Epithelial cell of esophagus (primary cell): ENCODE data around the gene HIPK4.

DNA sequence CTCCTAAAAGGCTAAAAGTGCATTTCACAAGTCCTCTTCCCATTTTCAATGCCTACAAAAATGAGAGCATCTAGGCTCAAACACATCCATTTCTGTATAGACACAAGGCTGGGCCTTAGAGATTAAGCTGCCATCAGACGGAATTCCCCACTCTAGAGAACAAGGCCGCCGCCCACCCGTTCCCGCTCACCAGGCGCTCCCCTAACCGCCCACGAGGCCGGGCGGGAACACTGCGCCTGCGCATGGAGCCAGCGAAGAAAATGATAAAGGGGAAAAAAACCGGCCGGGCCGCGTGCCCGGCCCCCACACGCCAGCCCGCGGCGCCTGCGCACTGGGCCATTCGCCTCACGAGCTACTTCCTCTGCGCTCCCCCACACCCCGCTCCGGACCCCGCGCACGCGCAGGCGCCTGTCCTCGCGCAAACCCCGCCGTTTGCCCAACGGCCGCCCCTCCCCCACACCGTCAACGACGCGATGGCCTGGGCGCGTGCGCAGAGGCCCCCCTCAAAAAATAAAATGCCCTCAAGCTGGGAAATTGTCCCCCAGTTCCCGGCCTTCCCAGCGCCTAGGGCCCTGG, 580 bp downstream of the HNRNPL start:
- RRBS: 2% methylated on average over 16 of the region's 48 CpGs

DNA sequence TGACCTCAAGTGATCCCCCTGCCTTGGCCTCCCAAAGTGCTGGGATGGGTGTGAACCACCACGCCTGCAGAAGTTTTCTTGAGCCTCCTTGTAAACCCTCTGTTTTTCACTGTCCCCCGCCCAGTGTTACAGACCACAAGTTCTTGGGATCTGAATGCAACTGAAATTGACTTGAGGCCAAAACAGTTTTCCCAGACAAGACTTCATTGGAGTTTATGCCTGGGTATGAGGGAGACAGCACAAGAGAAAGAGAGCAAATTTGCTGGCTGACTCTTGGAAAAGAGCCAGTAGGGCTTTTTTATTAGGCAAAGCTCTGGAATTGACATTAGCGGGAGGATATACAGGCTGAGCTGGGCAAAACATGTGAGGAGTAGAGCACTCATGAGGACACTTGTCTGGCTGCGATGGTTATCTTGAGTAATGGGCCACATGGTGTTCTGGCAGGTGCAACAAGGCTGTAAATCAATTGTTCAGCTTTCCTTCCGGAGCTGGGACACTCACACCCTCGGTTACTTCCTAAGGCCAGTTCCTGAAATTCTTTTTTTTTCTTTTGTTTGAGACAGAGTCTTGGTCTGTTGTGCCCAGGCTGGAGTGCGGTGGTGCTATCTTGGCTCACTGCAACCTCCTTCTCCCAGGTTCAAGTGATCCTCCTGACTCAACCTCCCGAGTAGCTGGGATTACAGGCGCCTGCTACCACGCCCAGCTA, 12.7 kb upstream of the HNRNPL start:
- RRBS: no CpG with 5 or more reads among the region's 10 CpGs

DNA sequence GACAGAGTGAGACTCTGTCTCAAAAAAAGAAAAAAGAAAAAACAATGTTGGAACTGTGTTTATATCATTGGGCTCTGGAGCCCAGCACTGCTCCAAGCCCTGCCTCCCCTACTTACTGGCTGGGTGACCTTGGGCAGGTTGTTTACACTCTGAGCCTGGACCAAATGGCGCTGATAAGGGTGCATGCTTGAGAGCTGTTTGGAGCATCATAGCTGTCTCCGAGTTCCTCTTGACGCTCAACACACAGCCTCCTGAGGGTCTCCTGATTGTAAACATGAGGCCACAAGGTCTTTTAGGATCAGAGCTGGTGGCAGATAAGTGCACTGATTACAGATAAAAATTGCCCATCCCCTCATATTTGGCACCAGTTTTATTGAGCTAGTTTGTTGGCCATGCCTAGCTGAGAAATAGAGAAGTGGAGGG, 3.7 kb downstream of the MRPS12 start:
- RRBS: no CpG with 5 or more reads among the region's 3 CpGs

DNA sequence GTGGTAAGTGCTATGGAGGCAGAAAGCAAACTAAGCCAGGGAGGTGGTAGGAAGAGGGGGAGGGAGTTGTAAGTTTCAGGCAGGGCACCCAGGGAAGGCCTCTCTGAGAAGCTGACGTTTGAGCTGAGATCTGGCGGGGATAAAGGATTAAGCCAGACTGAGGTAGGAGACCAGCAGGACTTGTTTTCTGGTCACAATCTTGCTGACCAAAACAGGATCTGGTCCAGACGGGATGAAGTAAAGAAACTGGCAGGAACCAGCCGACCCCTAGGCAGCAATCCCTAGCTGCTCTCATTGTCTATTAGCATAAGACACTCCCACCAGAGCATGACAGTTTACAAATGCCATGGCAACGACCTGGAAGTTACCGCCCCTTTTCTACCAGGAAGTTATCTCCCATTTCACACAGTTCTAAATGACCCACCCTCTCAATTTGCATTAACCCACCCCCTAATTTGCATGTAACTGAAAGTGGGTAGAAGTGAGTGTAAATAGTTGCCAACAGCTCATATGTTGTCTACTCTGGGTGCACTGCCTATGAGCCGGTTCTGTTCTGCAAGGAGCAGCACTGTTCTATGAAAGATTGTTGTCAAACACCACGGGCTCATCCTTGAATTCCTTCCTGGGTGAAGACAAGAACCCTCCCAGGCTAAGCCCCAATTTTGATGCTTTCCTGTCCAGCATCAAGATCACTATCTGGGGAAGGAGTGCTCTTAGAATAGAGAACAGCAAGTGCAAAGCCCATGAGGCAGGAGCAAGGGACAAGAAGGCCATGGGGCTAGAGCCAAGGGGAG, 13.8 kb upstream of the FBXO27 start:
- RRBS: no CpG with 5 or more reads among the region's 8 CpGs

DNA sequence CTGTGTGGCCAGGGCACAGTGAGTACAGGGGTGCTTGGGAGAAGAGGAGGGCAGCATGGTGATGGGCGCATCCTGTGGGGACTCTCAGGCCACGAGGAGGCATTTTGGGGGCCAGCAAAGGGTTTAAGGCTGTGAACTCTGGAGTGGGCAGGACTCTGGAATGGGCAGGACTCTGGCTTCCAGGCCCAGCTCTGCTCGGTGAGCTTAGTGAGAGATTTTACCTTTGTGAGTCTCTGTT, 32.3 kb upstream of the NCCRP1 start:
- RRBS: no CpG with 5 or more reads among the region's 3 CpGs

DNA sequence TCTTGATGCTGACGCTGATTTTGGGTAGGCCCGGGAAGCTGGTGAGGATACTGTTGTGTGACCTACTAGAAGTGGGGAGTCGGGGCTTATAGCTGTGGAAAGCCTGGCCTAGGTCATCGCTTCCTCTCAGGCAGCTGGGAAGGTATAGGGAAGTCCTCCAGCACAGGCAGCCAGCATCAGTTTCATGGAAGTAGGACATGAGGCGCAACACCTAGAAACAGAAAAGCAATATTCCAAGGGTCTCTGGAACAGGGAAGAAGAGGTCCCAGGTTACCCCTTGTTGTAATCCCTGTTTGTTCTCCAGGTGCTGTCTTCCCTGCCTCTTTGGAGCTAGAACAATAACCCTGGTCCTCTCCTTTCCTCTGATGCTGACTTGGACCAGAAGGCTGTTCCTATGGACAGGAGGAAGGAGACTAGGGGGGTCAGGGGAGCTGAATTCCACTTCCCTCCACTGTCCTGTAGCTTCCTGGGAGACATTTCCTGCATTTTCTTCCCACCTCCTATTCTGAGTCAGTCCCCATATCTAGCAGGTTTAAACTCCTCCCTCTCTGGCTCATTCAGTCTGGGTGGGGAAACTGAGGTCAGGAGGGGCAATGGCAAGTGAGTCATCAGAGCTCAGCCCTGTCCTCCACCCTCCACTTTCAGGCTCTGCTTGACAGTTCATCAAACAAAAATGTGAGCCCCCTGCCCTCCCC, 20.2 kb downstream of the SAMD4B start:
- RRBS: no CpG with 5 or more reads among the region's 5 CpGs

GRCh38 chr19:39388280-39389469, 2.2 kb downstream of the PAF1 start:
- RRBS: no CpG with 5 or more reads among the region's 19 CpGs

GRCh38 chr19:39433838-39434347, 1.9 kb downstream of the RPS16 start:
- RRBS: no CpG with 5 or more reads among the region's 1 CpG

DNA sequence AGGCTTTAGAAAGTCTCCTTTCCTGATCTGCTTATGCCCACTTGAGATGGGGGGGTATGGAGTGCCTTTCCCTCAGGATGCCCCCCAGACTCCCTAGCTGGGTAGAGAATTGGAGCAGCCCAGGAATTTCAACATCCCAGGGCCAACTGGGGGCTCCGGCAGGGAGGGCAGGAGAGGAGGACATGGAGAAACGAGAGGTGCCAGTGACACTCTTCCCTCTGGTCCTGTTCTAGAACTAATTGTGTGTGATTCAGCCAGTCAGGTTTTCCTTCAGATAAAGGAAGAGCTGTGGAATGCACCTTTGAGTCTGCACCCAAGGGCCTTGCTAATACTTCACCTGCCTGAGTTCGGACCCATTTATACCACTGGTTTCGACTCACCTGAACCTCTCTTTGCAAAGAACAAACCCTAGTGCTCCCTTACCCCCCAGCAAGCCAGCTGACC, 13.1 kb upstream of the TIMM50 start:
- RRBS: no CpG with 5 or more reads among the region's 4 CpGs

DNA sequence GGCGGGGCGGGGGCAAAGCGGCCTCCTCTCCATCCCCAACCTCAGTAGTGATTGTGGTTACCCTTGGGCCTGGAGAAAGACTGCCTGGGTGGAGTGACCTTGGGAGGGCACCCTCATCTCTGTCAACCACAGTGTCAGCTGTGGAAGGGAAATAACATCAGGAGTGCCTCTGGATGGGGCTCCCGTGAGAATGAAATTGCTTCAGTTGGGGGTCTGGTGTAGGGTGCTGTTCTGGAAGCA, 7.0 kb upstream of the TIMM50 start:
- RRBS: no CpG with 5 or more reads among the region's 4 CpGs

- RRBS: no CpG with 5 or more reads among the region's 66 CpGs
Measured at GRCh38 chr19:39891458-39892393, 45.5 kb upstream of the FBL start.

DNA sequence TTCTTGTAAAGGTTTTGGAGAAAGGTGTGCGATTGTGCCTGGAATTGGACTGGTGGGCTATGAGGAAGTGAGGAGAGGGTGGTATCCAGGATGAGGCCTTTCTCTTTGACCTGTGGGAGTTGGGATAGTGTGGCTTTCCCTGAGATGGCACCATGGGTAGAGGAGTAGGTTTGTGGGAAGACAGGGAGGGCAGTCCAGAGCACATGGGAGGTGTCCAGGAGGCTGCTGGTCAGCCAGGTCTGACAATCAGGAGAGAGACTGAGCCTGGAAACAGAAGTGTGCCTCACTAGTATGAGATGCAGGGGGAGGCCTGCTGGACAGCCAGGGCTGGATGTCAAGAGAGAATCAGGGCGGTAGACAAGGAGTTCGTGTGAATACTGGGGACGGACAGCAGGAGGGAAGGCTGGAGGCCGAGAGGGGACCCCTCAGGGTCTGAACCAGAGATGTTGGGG, 2.8 kb downstream of the PSMC4 start:
- RRBS: no CpG with 5 or more reads among the region's 5 CpGs

DNA sequence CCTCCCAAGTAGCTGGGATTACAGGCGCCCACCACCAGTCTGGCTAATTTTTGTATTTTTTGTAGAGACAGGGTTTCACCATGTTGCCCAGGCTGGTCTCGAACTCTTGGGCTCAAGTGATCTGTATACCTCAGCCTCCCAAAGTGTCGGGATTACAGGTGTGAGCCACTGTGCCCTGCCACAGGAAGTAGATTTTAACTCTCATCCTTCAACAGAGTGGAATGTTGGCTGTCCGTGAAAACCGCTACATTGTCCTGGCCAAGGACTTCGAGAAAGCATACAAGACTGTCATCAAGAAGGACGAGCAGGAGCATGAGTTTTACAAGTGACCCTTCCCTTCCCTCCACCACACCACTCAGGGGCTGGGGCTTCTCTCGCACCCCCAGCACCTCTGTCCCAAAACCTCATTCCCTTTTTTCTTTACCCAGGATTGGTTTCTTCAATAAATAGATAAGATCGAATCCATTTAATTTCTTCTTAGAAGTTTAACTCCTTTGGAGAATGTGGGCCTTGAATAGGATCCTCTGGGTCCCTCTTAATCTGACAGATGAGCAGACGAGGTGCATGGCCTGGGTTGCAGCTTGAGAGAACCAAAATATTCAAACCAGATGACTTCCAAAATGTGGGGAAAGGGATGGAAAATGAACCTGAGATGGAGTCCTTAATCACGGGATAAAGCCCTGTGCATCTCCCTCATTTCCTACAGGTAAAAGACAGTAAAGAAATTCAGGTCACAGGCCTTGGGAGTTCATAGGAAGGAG, 10.2 kb downstream of the PSMC4 start:
- RRBS: no CpG with 5 or more reads among the region's 11 CpGs

- RRBS: no CpG with 5 or more reads among the region's 8 CpGs
Measured at GRCh38 chr19:40212693-40213067, 5.5 kb downstream of the TTC9B start.

DNA sequence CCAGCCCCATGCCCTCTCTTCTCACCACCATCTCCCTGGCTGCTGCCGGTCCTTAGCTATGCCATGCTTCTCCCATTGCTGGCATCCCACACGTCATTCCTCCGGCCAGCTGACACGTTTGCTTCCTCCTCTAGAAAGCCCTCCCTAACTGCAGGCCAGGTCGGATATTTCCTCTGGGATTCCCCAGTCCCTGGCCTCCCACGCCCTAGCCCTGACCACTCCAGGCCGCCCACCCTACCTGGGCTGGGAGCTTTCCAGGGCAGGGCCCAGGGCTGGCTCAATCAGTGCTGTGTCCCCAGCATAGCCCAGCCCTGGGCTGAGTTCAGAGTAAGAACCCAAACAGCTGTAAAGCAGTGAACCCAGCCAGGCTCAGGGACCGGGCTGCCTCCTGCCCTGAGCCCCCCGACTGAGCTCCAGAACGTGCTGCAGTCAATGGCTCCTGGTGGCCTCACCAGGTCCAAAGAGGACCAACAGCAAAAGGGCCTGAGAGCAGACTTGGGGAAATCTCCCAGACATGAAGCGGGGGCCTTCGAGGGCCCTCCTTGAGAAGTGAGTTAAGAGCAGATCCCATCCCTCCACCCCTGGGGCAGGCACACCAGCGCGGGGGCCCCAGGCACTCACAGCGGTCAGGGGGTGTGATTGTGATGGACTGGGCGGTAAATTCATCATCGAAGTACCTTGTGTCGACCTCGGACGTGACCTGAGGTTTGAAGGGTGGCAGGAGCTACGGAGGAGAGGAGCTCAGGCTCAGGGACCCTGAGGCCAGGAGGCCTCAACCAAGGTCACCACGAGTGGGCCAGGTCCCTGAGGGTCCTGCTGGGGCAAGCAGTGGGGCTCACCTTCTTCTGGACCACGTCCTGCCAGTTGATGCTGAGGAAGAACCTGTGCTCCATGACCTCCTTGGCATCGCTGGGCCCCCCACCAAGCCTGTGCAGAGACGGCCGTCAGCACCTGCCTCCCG, 8.2 kb upstream of the CCNP start:
- RRBS: no CpG with 5 or more reads among the region's 27 CpGs

- RRBS: no CpG with 5 or more reads among the region's 6 CpGs
Measured at GRCh38 chr19:40390018-40390586, at the start of gene HIPK4. Gene HIPK4, minus strand, starts transcription at chr19:40390181.

DNA sequence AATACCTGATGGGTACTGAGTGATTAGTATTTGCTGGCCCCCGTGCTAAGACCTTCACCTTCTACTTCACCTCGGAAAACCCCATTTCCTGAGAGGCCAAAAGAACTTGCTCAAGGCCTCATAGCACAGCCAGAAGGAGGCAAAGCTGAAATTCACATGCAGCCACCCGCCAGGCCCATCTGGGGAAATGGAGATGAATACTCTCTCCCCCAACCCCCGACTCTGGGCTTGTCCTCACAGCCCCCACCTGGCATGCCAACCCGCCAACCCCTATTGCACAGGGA, 3.2 kb downstream of the PRX start:
- RRBS: no CpG with 5 or more reads among the region's 5 CpGs

GRCh38 chr19:40426495-40426862, 687 bp upstream of the SERTAD1 start:
- RRBS: no CpG with 5 or more reads among the region's 11 CpGs

GRCh38 chr19:40461416-40462425, 3.8 kb downstream of the BLVRB start:
- RRBS: no CpG with 5 or more reads among the region's 17 CpGs